Ureter (tissue), 1 donor: ENCODE data around the genes N4BP2L1, PDS5B and DCLK1.

GRCh38 chr13:32159195-32159520 lies 127.6 kb downstream of the FRY start:
- PRO-cap, result no peak

GRCh38 chr13:32427946-32428630 lies at the start of gene N4BP2L1:
TSS of gene N4BP2L1 (minus strand) at chr13:32428130.
- PRO-cap, result bidirectional peak, plus-strand start at chr13:32428224, minus-strand start at chr13:32428130

- PRO-cap, result no peak
Observed at GRCh38 chr13:32531898-32532431, 6.6 kb downstream of the N4BP2L2 start.

- PRO-cap, result bidirectional peak, plus-strand start at chr13:32586455, minus-strand start at chr13:32586236
Observed at GRCh38 chr13:32586081-32586359, 232 bp upstream of the PDS5B start.

GRCh38 chr13:32586360-32586815 lies at the start of gene PDS5B:
TSS of gene PDS5B (plus strand) at chr13:32586452.
- PRO-cap, result bidirectional peak, plus-strand start at chr13:32586455, minus-strand start at chr13:32586236

- PRO-cap, result no peak
Observed at GRCh38 chr13:32629031-32629380, 42.8 kb downstream of the PDS5B start.

GRCh38 chr13:32629990-32630289 lies 43.7 kb downstream of the PDS5B start:
- PRO-cap, result no peak

DNA sequence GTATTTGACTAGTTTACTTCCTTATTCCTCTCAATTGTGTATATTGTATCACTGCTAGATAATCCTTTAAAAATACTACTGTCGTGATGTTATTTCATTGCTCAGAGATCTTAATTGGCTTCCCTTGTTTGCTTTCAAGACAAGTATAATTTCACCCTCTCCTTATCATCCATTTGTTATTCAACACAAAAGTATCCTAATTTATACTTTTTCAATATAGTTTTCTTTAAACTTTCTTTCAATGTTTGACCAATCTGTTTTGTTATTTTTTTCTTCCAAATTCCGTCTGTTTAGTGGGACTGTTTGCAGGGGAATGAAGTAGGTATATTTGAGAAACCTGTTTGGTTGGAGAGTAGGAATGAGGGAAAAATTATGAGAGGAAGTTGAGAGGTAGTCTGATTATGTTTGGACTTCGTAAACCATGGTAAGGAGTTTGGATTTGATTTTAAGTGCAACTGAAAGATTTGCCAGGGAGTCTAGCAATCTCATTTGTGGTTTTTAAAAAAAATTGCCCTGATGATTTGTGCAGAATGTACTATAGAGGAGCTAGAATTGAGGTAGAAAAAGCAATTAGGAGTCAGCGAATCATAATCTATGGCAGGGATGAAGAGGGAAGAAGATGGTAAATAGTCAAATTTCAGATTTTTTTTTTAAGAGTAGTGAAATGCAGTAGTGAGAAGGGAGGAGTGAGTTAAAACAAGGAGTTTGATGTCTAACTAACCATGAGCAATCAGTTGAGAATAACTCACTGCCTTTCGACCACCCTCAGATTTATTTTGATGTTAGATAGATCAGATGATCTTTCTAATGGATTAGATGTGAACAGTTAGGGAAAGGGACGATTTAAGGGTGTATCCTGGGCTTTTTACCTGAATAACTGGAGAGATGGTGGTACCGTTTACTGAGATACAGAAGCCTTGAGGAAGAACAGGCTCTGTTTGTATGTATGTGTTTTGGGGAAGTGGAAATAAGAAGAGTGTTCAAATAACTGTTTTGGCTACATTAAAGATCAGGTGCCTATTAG lies 176.8 kb downstream of the PDS5B start:
- PRO-cap, result no peak

DNA sequence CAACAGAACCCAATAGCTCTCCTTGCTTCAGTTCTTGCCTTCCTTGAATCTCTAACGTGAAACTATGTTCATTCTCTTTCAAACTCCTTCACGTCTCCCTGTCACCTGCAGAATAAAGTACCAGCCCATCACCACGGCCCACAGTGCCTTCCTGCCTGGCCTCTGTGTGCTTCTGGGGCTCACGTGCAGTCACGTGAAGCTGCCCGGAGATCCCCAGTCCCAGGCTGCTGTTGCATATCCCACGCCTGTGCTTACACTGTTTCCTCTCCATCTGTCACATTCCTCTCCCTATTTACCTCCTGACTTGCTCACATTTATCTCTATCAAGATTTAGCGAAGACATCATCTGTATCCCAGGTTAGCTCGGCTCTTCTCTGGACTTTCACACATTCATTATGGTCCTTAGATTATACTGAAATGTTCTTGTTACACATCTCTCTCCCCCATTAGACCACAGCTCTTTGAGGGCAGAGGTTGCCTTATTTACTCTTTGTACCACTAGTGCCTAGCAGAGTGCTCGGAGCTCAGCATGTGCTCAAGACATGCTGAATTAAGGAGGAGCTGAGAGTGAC lies 102.7 kb downstream of the STARD13 start:
- PRO-cap, result no peak

DNA sequence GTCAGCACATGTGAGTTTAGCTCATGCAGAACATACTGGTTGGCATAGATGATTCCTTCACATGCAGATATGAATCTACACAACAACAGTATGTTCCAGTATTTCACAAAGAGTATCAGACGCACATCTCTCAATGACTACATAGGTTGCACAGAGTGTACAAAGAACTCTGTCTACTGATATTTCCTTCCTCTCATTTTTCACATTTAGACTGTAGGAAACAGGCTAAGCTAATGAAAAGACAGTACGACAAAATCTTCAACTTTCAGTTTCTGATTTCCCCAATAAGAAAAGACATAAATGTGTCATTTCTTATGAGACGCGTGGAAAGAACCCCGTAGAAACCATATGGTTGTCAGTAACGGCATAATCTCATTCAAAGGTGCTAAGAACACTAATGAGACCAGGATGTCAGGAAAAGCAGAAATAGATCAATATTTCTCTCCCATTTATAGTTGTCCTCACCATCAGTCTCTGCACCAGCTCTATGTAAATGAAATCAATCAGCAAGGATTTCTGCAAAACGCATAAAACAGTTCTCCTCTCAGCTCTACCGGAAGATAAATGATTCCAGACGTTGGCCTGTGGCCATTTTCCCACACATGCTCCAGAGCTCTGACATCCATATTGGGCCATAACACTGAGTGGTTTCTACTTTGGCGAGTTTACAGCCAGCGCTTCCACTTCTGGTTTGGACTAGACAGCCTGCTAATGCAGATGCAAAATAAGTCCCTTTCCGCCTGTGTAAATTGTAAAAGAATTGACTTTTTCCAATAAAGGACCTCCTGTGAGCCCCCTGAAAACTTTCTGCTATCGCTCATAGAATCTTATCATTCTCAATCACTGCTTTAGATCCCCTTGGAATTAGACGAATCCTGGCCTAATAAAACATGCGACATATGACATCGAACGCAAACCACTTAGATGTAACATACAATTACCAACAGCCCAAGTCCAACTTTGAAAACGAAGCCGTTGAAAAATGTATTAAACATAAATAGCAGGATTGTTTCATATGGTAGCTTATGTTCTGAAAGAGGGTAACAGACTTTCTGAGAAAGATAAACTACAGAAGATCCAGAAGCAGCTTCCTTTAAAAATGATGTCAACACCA lies 81.0 kb downstream of the STARD13 start:
- PRO-cap, result bidirectional peak, plus-strand start at position 662 of the sequence, minus-strand start at position 555 of the sequence

- PRO-cap, result no peak
Observed at GRCh38 chr13:33208194-33208566, 77.4 kb downstream of the STARD13 start.

DNA sequence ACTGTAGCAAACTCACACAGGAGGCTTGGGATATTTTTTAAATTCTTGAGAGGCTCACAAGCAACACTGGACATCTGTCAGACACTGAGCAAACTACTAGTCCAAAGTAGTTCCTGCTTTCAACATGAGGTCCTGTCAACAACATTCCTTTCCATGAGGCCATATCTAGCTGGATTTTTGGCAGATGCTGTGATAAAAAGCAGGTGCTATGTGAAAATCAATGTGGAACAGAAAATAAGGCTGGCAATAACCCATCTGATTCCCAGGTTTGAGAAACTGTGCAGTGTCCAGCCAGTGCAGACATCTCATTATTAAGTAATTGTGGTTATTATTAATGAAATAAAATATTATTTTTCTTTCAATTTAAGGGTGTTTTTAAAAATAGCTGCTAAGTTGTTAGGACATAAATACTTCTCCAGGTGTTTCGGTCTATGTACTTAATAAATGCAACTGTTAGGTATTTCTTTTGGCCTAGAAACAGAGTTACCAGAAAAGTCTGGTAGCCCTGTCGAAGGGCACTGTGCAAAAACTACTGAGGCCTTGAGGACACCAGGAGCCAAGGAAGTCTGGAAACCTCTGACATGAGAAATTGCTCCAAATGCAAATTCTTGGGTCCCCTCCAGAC lies 50.3 kb downstream of the STARD13 start:
- PRO-cap, result no peak

- PRO-cap, result unidirectional peak, minus-strand start at chr13:33353270
Observed at GRCh38 chr13:33352938-33354148, 67.8 kb upstream of the STARD13 start.

DNA sequence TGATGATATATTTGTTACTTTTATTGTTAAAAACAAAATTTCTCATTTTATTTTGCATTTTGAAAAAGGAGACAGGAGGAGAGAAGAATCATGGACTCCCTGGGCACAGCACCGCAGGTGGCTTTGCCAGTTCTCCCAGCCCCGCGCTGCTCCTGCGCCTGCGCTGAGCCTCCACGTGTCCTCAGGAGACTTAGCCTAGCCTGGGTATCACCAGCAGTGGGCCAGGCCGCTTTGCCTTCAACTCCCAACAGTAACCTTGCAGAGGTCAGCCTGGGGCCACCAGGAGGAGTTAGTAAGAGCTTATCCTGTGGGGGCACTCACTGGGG lies 207.6 kb upstream of the RFC3 start:
- PRO-cap, result no peak

DNA sequence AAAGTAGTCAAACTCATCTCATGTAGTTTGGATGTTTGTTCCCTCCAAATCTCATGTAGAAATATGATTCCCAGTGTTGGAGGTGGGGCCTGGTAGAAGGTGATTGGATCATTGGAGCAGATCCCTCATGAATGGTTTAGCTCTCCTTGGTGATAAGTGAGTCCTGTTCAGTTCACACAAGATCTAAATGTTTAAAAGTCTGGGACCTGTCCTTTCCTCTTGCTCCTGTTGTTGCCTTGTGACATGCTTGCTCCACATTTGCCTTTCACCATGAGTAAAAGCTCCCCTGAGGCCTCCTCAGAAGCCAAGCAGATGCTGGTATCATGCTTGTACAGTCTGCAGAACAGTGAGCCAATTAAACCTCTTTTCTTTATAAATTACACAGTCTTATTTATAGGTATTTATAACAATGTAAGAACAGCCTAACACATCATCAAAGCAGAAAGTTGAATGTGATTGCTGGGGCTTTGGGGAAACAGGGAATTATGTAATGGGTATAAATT lies 24.2 kb upstream of the RFC3 start:
- PRO-cap, result no peak

DNA sequence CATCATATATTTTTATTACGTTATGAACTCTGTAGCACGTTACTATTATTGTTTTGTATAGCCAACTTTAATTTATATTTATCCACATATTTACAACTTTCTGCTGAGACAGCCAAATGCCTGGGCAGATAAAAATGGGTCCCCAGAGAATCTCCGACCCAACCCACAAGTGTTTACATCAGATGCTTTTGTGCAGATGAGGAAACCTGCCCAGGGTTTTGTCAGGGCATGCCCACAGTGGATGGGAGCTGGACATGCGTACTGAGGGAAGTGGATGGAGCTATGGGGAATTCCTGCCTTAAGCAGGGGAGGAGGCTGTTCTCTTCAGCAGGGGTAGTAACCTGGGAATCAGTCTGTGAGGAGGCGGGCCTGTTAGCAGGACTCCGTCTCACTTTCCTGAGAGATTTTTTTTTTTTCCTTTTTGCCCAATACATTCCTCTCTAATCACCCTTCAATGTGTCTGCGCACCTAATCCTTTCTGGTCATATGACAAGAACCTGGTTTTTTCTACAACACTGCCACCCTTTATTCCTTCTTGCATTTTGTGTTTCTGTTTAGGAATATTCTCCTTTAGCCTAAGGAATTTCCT lies 123.0 kb downstream of the RFC3 start:
- PRO-cap, result no peak

- PRO-cap, result no peak
Observed at GRCh38 chr13:35858567-35859265, 272.5 kb downstream of the DCLK1 start.

GRCh38 chr13:35927748-35927947 lies 203.5 kb downstream of the DCLK1 start:
- PRO-cap, result no peak

GRCh38 chr13:35953339-35953843 lies 177.8 kb downstream of the DCLK1 start:
- PRO-cap, result no peak

- PRO-cap, result bidirectional peak, plus-strand start at chr13:36131517, minus-strand start at chr13:36131418
Observed at GRCh38 chr13:36131226-36131793, at the start of gene DCLK1. TSS of gene DCLK1 (minus strand) at chr13:36131382.